H4 (cell line): Measurements from ENCODE around the genes ABHD12B, RTRAF and BMP4.

GRCh38 chr14:50785050-50785752 lies 45.8 kb downstream of the NIN start:
- RAMPAGE, long total RNA: no peak

DNA sequence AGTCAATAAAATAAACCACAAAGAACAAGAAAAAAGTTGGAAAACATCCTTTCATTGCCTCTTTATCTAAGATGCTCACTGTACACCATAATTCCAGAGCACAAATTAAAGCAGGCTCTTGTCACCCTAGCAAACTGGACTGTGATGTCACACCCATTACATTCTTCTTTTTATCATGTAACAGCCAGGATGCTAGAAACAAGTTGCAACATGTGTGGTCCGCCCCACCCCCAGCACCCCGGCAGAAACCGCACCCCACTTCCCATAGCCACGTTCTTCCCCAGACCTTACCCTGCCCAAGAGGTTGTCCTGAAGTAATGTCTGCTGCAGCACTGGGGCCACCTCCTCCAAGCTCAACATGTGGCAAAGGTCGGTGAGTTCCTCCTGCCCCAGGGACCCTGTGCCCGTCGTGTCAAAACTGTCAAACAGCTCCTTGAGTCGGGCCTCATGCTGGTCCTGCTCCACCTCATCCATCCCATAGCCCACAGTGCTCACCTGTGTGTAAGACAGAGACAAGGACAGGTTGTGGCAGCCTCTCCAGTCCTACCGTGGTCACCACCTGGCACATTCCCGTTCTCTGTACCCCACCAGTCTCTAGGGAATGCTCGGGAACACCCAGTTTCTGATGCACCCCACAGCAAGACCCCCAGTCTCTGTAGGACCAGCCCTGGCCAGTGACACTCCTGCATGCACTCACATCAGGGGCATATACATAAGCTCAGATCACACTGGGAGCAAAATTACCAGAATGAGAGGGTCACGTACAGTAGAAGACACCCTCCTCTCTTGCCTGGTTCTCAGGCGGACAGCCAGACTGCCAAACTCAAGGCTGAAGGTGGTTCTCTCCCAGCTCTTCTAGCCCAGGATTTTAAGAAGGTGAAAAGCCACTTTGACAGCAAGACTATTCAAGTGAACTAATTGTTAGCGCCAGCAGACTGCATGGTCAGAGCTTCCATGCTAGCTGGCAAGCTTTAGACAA lies 9.1 kb downstream of the NIN start:
- RAMPAGE, long total RNA: no peak

DNA sequence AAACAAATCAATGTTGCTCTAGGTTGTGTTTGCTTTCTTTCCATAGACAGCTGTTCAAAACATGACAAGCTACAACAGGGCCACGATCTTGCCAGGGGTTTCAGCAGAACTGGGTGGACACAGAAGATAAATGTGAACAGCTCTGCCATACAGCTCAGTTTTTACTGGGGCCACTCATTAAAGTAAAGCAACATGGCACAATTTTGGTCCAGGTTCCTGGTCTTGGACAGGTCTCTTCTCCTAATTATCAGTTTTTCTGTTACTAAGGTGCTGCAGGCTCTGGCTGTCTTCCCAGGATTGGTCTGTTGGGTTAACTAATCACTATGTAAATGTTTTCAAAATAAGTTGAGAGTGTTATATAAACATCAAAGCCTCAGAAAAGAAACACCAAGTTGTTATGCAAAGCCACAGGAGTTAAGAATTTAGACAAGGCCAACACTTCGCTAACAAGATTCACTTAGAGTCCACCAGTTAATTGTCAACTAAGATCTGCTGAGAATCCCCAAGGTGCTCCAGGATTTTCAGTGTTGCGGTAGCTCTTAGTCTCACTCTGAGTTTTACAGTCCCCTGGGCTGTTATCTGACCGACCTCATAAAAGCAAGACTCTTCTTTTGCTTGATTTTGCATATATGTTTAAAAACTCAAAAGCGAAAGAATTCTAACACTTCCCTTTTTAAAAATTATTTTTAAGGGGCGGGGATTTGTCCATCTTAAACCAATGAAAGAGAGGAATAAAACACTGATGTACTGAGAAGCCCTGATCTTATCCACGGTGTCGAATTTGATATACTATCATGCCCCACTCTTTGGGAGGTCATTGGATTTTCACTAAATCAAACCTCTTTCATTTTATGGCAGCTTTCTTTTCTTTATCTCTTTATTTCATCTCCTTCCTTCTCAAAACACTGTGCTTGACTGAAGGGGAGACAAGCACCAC lies 7.2 kb downstream of the NIN start:
- RAMPAGE, long total RNA: no peak

DNA sequence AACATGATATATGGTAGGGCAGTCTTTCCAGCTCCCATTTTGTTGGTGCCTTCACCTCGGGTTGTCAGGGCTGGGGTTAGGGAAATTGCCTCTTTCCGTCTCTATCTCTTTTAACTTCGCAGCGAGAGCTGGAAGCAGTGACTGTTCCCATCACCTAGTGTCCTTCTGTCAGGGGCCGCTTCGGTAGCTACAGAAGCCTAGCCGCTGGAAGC lies 1.4 kb downstream of the NIN start:
- RAMPAGE, long total RNA: no peak

DNA sequence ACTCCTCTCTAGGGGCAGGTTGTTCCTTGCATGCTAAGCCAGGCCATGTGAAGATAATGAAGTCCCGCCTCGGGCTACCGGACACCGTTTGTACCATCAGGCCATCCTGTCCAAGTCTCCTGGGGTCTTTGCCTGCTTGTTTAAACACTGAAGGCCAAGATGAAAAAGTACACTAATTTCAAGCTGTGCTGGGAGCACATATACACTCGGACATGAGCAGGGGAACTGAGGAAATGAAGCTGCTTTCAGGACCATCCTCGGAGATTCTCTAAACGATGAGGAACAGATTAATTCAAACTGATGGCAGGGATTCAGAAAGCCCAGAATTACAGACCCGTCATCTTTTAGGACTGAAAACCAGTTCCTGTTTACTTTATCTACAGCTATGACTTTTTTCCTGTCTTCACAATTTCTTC lies 6.3 kb upstream of the ABHD12B start:
- RAMPAGE, long total RNA: no peak

DNA sequence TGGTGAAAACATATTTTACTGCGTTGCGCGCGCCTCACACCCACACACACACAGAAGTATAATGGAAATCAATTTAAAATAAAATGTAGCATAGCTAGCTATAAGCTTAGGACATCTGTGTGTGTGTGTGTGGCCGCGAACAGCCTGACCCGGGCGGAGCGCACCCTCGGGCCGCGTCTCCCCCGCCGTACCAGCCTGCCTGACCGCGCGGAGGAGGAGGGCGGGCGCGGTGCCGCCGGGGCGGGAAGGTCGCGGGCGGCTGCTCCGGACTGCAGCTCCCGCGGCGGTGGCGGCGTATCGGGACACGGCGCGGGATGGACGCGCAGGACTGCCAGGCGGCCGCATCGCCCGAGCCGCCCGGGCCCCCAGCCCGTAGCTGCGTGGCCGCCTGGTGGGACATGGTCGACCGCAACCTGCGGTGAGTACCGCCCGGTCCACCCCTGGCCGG lies at the start of gene ABHD12B:
Gene ABHD12B, plus strand, starts transcription at position 193 of the 448 bp plus-strand sequence.
- RAMPAGE, long total RNA: no peak

DNA sequence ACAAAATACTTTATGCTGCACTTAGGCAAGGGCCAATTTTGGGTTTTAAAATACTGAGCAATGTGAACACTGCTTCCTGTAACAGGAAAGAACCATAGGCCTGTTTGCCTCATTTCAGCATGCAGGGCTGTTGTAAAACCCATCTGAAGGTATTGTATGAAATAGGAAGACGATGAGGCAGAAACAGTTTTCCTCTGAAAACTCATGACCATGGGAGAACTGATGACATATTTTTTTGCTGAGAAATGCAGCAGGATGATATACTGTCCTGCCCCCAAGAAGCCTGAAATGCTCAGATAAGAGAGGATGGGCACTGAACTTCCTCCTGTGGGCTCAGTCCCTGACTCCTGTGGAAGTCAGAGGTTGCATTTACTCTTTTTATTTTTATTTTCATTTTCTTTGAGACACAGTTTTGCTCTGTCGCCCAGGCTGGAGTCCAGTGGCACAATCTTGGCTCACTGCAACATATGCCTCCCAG lies 17.4 kb downstream of the PYGL start:
- RAMPAGE, long total RNA: no peak

DNA sequence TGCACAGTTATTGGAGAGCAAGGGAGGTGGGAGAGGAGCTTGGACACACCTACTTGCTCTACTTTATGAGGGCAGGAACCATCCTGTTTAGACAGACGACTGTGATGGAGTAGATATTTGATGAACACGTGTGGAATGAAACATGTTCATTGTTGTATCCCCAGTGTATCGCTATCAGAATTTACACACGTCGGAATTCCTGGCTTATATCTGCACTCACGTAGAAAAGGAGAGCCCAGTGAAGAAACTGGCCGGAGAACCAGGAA lies 2.3 kb downstream of the PYGL start:
- RAMPAGE, long total RNA: no peak

- RAMPAGE, long total RNA: no peak
Observed at GRCh38 chr14:50943139-50944059, 884 bp downstream of the PYGL start.

- RAMPAGE, long total RNA: no peak
Observed at GRCh38 chr14:51488573-51489592, 162.8 kb upstream of the FRMD6 start.

- RAMPAGE, long total RNA: no peak
Observed at GRCh38 chr14:51846565-51847111, 13.8 kb upstream of the GNG2 start.

- RAMPAGE, long total RNA: no peak
Observed at GRCh38 chr14:51920475-51920908, 60.1 kb downstream of the GNG2 start.

DNA sequence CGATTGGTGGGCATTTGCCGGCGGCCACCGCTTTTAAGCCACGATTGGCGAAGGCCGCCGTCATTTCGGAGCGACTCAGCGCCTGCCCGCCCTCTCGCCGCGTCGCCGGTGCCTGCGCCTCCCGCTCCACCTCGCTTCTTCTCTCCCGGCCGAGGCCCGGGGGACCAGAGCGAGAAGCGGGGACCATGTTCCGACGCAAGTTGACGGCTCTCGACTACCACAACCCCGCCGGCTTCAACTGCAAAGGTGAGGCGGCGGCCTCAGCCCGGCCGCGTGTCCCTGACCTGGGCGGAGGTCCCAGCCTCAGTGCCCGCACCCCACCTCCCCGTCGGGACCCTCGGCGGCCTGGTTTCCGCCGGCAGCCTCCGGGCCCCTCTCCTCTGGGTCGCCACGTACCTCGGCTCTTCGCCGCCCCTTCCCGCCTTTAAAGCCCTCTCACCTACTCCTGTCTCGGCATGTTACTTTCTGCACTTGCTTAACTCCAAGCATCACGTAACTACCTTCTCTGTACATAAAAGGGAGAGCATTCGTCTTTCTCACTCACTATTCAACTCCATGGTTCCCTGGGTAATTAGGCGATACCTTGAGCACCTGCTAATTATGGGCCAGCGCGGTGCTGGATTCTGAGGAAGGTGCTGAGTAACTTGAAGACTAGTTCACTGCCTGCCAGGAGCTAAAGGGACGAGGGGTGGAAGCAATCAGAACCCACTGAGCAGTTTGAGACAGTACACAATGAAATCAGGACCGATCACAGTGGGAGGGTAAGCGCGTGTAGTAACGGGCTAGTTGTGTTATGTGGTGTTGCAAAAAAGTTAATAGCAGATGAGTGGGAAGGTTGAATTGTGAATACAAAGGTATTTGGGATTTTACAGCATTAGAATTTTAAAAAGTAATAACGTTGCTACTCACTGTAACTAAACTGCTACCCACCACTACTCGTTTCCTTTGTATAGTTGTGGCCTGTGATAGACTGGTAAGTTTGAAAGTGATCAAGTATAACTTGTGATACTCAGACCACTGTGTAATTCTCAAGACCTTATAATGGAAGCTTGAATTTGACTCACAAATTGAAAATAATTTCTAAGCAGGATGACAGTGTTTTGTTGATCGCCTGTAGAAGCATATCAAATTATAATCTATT lies at the start of gene RTRAF:
Gene RTRAF, plus strand, starts transcription at position 92 of the 1,141 bp plus-strand sequence.
- RAMPAGE, long total RNA: start-site peak on the plus strand centred at position 124 of the sequence, 71 bp wide, 798 reads

DNA sequence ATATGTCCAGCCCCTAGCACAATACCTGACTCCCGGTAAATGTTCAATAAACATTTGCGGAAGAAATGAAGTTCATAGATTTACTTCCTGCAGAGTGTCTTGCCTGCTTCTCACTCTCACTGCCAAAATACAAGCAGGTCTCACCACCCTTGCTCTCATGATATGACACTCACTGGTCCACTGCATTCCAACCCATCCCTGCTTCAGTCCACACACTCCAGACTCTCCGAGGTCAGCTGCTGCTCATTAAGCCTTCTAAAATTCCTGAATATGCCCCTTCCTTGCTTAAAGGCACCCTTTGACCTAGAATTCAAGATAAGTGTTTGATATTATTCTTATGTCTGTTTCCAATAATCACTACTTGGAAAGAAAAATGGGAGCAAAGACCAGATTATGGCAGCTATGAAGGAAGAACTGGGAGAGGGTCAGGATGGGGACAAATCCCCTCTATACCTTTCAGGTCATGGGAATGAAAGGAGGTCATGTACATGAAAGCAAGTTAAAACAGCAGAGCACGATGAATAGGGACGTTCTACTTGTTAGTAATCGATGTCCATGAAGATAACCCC lies 10.4 kb upstream of the NID2 start:
- RAMPAGE, long total RNA: no peak

DNA sequence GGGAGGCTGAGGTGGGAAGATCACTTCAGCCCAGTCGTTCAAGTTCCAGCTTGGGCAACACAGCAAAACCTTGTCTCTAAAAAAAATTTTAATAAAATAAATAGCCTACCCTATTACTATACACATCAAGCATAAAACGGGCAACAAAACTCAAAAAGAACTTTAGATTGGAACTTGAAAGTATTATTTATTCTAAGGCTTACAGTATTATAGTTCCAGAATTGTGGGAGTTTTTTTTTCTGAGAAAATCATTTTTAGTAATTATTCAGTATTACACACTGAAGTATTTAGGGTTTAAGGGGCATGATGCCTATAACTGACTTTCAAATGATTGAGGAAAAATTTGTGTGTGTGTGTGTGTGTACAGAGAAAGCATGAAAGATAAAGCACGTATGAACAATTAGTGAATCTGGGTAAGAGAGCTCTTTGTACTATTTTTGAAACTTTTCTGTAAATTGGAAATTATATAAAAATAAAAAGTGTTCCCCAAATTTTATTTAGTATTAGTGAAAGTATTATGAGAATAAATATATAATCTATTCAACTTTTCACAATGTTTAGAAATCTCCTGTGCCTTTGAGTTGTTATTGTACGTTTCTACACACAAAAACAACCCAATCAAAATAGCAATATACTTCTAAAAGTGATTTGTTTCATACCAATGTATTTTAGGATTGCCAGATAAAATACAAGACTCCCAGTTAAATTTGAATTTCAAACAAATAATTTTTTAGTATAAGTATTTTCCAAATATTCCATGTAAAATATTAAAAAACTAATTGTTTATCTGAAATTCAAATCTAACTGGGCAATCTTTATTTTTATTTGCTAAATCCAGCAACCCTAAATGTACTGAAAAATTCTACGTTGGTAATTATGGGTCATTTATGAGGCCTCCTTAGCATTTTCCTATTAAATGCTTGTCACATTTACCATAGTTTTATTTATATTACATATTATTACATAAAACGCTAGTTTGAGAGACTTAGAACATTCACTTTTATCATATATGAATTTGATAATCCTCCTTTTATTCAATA lies 52.7 kb downstream of the ERO1A start:
- RAMPAGE, long total RNA: no peak

DNA sequence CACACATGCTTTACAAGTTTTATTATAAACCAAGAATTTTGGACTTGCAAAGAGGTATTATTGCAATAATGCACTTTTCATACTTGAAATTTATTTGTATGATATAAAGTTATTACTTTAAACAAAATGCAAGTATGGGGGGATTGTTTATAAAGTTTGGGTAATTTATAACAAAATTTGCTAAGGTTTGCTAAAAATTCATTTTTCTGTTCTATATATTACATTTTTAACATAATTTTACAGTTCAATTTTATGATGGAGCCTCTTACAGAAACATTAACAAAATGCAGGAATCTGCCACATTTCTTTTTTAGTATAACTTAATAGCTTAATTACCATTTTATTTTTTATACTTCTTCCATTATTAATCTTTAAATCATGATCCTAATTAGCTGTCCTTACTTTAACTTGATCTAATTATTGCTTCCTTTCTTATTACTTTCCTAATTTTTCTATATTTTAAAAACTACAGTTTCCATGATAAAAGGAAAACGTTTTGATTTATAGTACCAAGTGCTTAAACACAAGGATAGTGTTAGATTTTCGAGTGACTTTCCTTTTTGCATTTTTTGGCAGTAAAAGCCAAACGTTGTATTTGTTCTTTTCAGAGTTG lies 20.0 kb downstream of the GNPNAT1 start:
- RAMPAGE, long total RNA: no peak

GRCh38 chr14:53151522-53152277 lies 1.4 kb downstream of the DDHD1 start:
- RAMPAGE, long total RNA: no peak

DNA sequence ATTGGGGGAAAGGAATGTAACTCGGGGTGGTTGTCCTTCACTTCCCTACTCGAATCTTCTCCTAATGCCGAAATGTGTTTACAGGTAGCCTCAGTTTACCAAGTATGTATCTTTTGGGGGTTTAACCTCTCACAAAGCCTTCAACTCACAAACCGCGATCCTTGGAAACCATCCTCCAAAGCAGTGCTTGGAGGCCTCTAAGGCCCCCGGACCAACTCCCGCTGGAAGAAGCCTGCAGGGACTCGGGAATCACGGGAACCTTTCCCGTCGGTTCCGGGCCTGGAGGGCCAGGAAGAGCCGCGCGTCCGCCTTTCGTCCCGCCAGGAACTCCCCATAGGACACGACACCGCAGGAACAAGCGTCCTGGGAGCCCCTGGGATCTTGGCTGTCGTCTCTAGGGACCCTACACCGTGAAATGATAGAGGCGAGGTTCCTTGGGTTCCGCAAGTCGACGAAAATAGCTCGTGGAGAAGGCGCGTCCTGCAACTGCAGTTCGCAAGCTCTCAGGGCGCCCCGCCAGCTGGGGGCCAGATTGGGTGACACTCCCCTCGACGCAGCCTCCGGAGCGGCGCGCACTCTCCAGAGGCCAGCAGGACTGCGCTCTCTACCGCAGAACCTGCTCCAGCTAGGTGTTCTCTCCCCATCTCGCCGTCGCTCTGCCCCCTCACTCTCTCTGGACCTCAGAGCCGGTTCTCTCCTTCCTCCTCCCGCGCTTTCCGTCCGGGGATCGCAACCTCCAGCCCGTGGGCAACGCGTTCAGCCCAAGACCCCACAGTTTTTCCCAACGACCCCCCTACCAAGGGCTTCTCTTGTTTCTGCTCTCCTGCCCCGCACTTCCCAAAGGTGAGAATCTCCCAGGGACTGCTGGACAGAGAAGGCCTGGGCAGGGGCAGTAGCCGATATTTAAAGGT lies 884 bp downstream of the BMP4 start:
- RAMPAGE, long total RNA: no peak

GRCh38 chr14:53956397-53957275 lies at the start of gene BMP4:
Gene BMP4, minus strand, starts transcription at chr14:53956825.
- RAMPAGE, long total RNA: no peak

- RAMPAGE, long total RNA: no peak
Observed at GRCh38 chr14:53963504-53964115, 7.0 kb upstream of the BMP4 start.